Measurements from ENCODE around the genes GAA and CHMP6.

DNA sequence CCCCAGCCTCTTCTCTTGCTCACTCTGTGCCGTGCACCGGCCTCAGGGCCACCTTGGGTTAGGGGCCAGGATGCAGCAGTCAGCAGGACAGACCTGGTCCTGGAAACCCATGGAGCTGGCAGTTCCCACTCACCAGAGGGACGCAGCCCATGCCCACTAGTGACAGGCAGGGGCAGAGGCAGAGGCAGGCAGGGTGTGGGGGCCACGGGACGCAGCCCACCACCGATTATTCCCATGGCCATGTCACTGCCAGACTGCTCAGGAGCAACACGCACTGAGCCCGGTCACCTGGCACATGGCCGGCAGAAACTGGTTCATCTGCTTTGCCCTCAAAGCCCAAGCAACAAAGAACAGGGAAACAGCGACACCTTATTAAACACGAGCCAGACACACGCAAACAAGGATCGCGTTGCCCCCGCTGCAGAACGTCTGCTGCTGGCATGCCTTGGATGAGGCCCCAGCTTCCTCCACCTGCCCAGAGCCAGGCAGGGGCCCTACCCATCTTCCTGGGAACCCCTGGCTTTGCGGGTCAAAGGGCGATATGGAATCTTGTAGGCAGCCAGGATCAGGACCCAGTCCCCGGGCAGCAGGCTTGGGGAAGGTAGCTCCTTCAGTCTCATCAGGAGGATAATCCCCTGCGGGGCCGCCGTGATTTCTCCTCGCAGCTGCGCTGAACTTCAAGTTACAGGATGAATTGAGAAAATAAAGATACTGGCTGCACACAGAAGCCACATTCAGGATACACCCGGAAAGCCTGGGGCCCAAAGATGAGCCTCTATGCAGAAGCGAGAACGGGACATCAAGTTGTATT lies 4.9 kb downstream of the TBC1D16 start:
- PRO-cap, result no peak

DNA sequence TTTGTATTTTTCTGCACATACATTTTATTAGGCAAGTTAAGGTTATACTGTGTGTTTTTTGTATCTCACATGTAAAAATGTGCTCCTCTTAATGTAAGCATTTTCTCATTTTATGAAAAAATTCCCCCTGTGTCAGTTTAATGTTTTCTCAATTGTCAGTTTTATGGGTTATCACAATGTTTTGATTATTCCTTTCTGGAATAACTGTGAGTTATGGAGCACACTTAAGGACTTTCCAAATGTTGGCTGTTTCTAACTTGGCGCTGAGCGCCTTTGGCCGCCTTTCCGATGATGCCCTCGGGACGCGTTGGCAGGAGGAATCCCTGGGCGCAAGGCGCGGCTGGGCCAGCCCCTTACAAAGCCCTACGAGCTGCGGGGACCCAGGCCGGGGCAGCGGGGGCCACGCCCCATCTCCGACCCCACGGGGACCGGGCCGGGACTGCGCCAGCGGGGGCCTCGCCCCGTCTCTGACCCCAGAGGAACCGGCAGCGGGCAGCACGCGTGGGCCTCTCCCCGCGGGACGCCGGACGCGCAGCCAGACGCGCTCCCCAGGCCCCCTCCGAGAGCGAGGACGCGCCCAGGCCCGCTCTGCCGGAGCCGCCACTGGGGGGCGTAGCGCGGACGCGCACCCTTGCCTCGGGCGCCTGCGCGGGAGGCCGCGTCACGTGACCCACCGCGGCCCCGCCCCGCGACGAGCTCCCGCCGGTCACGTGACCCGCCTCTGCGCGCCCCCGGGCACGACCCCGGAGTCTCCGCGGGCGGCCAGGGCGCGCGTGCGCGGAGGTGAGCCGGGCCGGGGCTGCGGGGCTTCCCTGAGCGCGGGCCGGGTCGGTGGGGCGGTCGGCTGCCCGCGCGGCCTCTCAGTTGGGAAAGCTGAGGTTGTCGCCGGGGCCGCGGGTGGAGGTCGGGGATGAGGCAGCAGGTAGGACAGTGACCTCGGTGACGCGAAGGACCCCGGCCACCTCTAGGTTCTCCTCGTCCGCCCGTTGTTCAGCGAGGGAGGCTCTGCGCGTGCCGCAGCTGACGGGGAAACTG lies at the start of gene GAA:
GAA (plus strand) TSS at position 739 of the 1,035 bp plus-strand sequence.
- PRO-cap, result bidirectional peak, plus-strand start at position 751 of the sequence, minus-strand start at position 590 of the sequence

DNA sequence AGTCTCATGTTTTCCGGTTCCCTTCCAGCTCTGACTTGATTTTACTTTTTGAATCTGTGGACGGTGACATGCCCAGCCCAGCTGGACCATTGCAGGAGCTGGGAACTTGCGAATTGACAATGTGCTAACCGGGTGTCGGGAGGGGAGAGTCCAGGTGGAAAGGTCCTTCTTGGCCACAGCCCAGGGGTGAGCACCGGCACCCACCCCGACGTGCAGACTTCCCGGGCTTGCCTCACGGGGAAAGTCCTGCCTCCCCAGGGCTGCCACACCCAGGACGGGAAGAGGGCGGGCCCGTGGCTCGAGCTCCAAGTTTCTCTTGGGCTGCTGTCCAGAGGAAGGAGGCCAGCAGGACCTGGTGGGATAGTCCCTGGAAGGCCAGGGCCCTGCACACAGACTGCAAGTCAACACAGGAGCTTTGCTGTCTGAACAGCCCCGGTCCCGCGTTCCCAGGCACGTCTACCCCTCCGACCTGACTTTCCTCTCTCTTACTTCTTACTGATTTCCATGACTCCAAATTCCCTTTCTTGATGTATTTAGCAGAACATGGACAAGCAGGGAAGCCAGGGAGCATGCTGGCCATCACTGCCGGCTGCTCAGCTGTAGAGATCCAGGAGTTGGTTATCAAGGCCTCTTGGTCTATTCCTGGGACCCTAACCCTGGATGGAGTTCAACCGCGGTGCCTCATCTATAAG lies 17.8 kb downstream of the CARD14 start:
- PRO-cap, result no peak

GRCh38 chr17:80220592-80221240 lies 489 bp downstream of the SLC26A11 start:
- PRO-cap, result no peak

GRCh38 chr17:80259906-80260722 lies 538 bp upstream of the RNF213 start:
- PRO-cap, result bidirectional peak, plus-strand start at chr17:80260240, minus-strand start at chr17:80260228; unidirectional peak, minus-strand start at chr17:80260466

DNA sequence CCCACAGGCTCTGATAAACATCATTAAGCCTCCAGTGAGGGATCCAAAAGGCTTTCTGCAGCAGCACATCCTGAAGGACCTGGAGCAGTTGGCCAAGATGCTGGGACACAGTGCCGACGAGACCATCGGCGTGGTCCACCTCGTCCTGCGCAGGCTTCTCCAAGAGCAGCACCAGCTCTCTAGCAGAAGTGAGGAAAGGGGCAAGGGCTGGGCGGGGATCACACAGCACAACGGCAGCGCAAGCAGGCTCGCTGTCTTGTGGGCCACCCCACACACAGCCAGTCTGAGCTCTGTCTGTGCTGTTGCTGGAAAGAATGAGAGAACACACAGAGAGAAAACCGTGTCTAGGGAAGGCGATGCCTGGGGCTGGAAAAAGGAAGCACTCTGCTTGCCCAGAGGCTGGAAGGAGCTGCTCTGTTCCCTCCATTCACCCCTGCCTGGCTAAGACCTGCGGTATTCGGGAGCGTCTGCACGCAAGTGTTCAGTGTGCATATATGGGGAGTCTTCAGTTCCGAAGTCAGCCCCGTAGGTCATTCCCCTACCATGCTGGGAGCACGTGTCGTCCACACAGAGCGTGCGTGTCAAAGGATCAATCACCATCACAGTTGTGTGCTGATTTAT lies 33.3 kb upstream of the ENDOV start:
- PRO-cap, result no peak

GRCh38 chr17:80408638-80409305 lies 6.2 kb upstream of the ENDOV start:
- PRO-cap, result no peak

DNA sequence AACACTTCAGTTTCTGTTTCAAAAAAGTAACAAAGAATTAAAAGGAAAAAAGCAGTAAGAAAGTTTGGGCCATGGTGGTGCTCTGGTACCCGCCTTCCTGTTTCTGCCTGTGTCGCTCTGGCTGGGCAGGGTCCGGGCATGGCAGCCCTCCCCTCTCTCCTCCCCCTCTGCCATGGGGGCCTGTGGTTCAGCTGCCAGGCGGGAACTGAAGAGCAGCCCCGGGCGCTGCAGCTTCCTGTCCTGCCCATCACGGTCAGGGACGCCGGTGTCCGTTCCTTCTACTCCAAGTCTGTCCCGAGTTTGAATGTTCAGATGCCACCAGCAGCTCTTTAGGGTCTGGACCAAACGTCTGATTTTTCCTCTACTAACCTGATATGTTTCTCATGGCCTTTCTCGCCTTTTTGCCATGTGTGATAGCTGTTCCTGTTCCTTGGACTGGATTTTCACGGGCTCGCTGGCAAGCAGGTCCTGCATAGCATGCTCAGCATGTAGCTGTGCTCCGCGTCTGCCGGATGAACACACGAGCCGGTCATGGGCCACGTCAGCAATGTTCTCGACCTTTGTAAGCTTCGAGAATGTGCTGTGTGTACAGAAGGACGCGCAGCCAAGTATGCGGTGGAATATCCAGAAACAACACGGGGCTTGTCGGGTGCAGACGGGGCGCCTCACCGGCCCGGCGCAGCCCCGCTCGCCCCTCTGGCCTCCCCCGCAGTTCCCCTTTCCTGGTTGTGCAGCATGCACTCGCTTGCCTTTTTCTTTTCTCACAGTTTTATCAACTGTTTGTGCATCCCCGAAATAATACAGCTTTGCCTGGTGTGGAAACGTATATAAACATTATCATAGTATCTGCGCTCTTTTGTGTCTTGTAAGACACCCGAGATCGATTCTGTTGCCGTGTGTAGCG lies 42.1 kb downstream of the RPTOR start:
- PRO-cap, result no peak

DNA sequence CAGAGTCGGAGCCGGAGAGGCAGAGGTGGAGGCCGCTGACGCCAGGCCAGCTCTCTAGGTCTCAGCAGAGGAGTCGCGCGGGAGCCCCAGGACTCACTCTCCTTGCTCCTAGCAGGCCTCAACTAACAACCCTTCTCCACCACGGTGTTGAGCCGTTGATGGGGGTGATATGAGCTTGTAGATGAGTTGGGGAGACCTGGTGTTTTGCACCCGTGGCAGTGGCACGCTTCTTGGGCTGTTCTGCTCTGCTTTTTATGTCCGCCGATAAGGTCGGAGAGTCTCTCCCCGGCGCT lies 116.6 kb downstream of the RPTOR start:
- PRO-cap, result no peak

GRCh38 chr17:80892541-80893358 lies 98.9 kb upstream of the CHMP6 start:
- PRO-cap, result no peak

GRCh38 chr17:80991550-80992691 lies at the start of gene CHMP6:
CHMP6 (plus strand) TSS chr17:80991841.
- PRO-cap, result bidirectional peak, plus-strand start at chr17:80991848, minus-strand start at chr17:80991808

- PRO-cap, result no peak
These were observed 13.7 kb downstream of the BAIAP2 start for GRCh38 chr17:81048573-81049166.

DNA sequence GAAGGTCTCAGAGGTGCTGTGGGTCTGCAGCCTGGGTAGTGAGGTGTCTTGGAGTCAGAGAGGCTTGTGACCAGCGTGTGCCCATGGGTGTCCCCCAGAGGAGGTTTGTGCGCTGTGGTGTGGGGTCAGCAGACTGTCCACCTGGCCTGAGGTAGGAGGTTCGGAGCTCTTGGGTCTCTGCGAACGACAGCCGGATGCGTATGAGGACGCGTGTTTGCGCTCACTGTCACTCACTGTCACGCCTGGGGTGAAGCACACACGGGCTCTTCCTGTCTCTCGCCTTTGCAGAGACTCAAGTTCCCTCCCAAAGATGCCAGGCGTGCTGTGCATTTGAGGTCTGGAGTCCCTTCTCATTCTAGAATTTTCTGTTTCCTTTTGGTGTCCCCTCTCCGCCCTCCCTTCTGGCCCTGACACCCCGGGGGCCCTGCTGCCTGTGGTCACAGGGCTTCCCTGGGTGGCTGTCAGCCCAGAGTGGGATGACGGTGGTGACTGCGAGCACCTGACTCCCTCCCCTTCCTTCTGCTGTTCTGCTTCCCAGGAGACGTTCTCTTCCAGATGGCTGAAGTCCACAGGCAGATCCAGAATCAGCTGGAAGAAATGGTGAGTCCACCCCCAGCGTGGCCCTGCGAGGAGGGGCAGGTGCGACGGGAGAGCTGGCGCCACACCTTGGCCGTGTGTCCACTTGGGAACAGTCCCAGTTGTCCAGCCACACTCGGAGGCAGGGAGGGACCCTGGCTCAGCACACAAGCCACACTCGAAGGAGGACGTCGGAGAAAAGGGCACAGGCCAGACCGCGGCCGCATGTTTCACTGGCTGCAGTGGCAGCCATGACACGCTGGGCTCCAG lies 49.6 kb downstream of the BAIAP2 start:
- PRO-cap, result no peak

GRCh38 chr17:81097795-81098323 lies 62.9 kb downstream of the BAIAP2 start:
- PRO-cap, result bidirectional peak, plus-strand start at chr17:81098264, minus-strand start at chr17:81097991

DNA sequence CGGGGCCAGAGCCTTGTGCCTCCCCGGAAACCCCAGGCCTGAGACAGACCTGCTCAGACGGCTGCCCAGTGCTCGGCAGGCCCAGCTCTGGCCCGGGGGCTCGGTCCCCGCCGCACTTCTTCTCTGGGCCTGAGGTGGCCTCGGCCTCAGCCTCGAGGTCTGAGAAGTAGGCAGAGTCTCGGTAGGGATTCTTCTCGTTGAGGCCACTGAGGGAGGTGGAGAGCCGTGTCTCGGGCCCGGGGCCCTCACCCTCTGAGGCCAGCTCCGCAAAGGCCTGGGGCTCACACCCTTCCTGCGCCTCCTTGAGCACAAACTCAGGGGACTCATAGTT lies 44.6 kb upstream of the PVALEF start:
- PRO-cap, result no peak

DNA sequence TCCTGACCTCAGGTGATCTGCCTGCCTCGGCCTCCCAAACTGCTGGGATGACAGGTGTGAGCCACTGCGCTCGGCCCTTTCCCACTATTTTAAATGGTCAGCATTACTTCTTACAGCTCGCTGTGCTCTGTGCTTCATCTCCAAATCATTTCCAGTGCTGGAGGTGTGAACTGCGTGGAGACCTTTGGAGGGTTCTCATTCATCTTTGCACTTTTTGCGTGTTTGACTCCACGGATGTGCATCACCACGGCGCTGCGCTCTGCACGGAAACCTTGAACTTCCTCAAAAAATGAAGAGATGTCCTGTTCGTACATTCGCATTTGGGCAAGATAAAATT lies 10.5 kb upstream of the PVALEF start:
- PRO-cap, result no peak

GRCh38 chr17:81234897-81235898 lies 3.7 kb downstream of the TEPSIN start:
- PRO-cap, result no peak

DNA sequence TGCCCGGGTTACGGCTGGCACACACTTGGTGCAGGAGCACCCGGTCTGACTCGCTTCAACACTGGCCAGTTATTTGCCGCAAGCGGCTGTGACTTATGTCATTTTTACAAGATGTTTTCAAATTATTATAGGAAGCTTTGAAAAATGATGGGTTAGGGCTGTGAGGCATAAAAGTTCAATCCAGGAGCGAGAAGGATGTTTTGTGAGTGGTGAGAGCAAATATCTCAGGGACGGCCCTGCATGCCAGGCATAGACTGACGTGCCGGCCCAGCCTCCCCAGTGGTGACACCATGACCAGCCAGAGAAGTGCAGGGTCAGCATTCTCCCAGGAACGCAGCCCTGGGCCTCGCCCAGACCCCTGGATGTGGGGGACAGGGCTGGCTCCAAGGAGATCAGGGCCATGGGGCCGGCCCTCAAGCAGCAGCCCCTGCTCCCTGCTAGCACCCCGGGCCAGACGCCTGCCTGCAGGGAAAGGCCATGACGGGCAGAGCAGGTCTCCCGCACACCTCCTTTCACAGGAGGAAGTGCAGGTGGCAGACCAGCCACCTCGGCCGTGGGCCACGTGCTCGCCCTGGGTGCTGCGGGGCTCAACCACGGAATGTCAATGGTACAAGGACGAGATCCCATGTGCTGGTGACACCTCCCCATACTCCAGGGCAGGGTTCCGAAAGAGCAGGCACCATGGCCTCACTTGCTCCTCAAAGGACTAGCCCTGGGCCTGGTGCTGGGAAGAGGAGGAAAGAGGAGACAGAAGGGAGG lies 9.5 kb downstream of the NDUFAF8 start:
- PRO-cap, result no peak

DNA sequence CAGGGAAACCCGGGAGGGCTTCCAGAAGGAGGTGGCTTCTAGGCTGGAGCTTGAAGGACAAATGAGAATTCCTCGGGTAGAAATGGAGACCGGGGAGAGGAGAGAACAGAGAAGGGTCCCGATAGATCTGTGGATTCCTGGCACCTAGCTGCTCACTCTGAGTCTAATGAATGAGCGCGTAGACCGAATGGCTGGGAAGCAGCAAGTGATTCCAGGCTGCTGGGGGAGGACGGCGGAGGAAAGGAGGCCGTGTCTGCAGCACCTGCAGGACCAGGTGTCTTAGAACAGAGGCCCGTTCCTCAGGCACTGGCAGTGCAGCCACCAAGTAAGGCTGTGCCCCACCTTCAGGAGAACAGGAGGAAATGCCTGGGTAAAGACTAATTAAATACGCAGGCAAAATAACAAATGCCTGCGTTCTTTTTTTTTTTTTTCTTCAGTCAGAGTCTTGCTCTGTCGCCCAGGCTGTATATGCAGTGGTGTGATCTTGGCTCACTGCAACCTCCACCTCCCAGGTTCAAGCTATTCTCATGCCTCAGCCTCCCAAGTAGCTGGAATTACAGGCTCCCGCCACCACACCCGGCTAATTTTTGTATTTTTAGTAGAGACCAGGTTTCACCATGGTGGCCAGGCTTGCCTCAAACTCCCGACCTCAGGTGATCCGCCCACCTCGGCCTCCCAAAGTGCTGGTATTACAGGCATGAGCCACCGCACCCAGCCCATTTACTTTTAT lies 967 bp upstream of the SLC38A10 start:
- PRO-cap, result unidirectional peak, minus-strand start at position 286 of the sequence

- PRO-cap, result no peak
These were observed 28.5 kb upstream of the SLC38A10 start for GRCh38 chr17:81323493-81324211.